Foreskin fibroblast (primary cell): ENCODE measurements around a stretch of chr15.

- RRBS = no CpG with 5 or more reads among the region's 3 CpGs
Observed at GRCh38 chr15:84534923-84535324, 65.9 kb upstream of the ZSCAN2 start.

GRCh38 chr15:84633720-84634385 is 20.2 kb downstream of the WDR73 start:
- RRBS = under 1% methylated on average over 31 of the region's 70 CpGs

- RRBS = no CpG with 5 or more reads among the region's 7 CpGs
Observed at GRCh38 chr15:84695397-84695895, 20.5 kb downstream of the SEC11A start.

DNA sequence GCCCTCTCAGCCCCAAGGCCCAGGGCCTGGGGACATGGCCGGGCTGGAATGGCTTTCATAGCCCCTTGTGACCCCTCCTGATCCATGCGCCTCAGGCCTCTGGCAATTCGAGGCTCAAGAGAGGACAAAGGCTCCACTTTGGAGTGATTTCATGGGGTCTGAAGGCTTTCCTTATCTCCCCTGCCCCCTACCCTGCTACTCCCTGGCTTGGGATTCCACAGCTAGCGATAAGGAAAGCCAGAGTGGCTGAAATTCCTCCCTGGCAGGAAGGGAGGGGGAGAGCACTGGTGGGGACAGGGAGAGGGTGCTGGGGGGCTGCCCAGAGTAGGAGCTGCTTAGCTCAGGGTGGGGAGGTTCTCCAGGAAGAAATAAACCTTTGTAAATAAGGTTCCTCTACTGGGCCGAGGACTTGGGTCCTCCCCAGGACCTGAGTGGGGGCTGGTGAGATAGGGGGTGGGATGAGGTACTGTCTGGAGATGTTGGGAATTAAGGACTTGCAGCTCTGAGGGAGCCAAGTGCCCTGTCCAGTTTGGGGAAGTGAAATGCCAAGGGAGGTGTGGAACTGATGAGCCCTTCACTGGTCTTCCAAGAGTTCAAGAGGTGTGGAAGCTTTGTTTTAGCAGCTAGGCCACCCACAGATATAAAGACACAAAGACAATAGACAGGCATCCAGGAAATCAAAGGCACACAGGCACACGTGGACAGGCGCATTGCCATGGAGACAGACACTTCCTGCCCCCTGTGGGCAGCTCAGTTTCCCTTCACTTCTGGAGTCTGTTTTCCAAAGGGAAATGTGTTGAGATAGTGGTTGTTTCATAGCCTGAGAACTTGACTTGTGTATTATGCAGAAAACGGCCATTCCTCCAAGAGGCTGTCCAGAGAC is 789 bp downstream of the ALPK3 start:
- RRBS = no CpG with 5 or more reads among the region's 8 CpGs

DNA sequence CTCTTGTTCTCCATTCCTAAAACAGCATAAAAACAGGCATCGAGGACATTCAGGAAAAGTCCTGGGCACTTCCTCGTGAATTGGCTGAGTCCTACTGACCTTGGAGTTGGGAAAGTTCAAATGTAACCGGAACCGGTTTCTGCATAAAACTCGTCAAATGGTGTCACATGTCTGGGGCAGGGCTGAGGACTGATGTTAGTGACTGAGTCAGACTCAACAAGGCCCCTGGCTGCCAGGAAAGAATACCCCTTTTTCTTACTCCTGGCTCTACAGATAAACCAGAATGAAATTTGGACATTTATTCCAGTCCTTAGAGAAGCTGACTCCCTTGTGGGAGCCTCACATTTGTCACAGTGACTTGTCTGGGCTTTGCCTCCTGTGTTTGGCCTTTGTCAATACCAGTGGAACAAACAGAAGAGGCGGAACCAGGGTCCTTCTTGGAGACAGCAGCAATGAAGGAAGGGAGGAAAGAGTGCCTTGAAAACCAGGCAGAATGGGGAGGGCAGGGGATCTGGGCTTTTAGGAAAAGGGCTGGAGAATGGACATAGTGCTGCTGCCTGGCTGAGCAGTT is 1.5 kb downstream of the ALPK3 start:
- RRBS = no CpG with 5 or more reads among the region's 6 CpGs

- RRBS = no CpG with 5 or more reads among the region's 7 CpGs
Observed at GRCh38 chr15:84885740-84886221, 1.3 kb downstream of the SLC28A1 start.

DNA sequence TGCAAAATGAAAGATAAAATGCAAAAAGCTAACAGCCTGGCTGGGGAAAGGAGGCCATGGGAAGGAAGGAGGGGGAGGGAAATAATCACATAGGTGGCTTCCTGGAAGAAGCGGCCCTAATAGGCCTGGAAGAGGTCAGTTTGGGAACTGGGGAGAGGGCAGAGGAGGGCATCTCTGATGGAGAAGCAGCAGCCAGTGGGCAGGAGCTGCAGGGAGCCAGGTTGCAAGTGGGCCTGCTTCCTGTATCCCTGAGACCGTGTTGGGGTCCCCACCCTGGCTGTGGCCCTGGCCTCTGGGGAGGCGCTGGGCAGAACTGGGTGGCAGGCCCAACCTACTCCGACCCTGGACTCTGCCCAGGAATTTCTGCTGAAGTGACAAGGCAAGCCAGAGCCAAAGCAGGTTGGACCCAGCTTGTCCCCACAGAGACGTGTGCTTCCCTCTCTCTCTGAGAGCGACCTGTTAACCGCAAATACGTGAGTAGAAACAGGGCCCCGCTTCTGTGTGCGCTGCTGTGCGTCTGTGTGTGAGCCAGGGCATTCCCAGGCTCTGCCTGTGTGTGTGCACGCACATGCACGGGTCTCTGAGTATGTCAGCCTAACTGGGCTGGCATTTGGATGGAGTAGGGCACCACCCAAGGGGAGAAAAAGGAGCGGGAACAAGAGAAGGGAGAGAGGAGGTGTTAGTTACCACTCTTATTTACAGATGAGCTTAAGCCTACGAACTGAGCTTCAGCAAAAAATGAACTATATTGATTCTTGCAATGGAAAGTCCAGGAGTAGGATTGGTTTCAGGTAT is 2.0 kb downstream of the SLC28A1 start:
- RRBS = no CpG with 5 or more reads among the region's 15 CpGs

DNA sequence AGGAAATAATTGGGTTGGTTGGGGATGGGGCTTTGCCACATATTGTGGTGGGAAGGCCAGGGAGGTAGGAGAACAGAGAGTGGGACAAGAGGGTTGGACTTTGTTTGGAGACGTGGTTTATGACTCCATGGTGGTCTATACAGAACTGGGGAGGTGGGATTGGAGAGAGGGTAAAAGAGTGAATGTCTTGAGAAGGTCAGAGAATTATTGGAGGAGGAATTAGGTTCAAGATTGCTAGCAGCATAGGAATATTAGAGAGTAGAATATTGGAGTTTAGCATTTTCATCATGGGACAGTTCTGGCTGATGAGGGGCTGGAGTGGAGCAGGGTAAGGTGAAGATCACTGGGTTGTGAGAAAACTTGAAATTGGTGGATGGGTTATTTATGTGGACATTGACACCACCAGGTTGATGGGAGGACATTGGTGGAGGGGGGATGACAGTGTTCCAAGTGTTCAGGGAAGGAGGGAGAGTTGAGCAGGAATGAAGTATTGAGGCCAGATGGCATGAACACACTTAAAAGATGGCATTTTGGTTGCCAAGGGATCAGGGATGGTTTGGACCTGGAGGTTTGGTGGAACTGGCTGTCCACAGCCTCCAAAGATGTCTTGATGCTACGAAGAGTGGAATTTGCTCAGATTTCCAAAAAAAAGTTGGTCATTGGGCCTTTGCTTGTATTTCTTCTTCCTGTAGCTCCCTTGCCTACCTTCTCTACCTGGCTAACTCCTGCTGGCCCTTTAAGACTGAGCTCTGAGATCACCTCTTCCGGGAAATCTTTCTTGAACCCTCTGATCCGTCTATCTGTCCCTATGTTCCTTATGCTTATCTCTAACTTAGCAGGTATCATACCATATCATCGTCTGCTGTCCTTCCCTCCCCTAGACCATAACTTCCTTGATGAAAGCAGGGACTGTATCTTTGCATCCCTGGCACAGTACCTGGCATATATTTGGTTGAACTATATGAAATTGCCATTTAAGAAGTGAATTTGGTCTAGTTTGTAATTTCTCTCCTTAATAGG is 42.0 kb downstream of the PDE8A start:
- RRBS = no CpG with 5 or more reads among the region's 5 CpGs

- RRBS = no CpG with 5 or more reads among the region's 2 CpGs
Observed at GRCh38 chr15:85025196-85025814, 43.6 kb downstream of the PDE8A start.

DNA sequence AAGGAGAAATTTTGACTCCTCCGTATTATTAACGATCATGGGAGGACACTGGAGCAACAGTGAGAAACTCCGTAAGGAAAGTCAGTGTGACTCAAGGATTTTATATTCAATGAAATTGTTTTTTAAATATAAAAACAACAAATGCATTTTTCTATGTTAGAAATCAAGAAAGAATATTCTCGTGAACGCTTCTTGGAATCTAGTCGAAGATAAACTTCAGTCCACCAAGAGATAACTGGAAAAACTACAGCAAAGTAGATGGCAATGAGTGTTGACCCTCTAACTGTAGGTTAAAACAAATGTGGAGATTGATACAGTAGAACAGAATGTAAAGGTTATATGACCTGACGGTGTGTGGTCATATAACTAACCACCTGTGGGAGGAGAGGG is 52.5 kb downstream of the PDE8A start:
- RRBS = no CpG with 5 or more reads among the region's 7 CpGs

DNA sequence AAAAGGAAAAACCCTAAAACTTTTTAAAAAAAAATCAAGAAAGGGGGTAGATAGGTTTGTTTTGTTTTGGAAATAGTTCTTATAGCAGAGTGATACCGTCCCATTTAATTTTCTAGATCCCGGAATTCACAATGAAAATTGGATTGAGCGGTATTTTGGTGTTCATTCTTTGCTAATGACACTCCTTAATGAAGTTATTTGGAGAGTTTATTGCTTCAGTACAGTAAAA is 1.1 kb downstream of the AKAP13 start:
- RRBS = no CpG with 5 or more reads among the region's 3 CpGs

DNA sequence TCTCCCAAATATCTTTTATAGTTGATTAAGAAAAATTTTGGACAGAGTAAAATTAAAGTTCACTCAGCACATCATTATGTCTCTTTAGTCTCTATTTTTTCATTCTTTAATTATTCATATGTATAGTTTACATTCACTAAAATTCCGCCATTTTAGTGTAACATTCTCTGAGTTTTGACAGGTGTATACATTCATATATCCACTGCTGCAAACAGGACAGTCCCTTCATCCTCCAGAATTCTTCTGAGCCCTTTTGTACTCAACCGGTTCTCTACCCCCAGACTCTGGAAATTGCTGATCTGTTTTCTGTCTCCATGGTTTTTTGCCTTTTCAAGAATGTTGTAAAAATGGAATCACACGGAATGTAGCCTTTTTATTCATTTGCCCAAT is 4.9 kb downstream of the AKAP13 start:
- RRBS = no CpG with 5 or more reads among the region's 3 CpGs

DNA sequence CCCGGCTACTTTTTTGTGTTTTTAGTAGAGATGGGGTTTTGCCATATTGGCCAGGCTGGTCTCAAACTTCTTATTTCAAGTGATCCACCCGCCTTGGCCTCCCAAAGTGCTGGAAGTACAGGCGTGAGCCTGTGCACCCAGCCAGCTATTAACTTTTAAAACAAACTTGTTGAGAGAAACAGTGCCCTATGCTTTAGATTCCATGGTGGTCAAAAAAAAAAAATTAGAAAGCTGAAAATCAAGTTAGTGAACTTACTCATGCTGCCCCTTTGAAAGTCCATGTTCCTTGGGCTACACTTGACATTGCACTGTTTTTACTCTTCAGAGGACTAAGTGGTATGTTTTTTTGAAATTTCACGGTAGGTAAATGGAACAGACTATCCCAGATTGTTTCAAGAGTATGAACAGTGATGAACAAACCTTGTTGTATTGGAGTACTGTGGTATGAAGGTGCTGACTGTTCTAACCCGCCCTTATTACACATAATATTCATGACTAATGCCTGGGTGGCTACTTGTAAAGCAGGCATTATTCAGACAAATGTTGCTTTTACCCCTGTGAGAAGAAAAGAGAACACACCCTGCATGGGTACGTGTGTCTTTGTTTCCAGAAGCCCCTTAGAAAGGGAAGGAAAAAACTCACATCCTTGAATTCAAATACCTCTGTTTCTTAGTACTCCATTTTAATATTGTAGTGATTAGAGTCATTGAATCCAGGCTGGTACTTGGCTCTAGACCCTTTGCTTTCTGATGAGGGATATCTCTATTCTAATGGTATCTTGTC is 206.7 kb downstream of the KLHL25 start:
- RRBS = no CpG with 5 or more reads among the region's 6 CpGs

DNA sequence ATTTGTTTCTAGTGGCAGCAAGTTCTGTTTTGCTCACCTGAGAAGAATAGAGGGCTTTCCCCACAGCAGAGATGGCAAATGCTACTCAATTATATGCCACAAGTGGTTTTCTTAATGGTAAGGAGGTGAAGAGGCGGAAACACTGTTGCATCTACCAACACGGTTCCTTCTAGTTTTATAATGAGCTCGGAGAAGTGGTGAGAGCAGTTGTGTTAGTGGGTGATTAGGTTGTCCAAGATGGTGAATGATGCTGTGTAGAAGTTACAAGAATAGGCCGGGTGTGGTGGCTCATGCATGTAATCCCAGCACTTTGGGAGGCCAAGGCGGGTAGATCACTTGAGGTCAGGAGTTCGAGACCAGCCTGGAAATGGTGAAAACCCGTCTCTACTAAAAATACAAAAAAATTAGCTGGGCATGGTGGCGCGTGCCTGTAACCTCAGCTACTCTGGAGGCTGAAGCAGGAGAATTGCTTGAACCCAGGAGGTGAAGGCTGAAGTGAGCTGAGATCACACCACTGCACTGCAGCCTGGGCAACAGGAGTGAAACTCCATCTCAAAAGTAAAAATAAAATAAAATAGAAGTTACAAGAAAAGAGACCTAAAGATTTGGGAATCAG is 147.8 kb downstream of the KLHL25 start:
- RRBS = no CpG with 5 or more reads among the region's 9 CpGs

DNA sequence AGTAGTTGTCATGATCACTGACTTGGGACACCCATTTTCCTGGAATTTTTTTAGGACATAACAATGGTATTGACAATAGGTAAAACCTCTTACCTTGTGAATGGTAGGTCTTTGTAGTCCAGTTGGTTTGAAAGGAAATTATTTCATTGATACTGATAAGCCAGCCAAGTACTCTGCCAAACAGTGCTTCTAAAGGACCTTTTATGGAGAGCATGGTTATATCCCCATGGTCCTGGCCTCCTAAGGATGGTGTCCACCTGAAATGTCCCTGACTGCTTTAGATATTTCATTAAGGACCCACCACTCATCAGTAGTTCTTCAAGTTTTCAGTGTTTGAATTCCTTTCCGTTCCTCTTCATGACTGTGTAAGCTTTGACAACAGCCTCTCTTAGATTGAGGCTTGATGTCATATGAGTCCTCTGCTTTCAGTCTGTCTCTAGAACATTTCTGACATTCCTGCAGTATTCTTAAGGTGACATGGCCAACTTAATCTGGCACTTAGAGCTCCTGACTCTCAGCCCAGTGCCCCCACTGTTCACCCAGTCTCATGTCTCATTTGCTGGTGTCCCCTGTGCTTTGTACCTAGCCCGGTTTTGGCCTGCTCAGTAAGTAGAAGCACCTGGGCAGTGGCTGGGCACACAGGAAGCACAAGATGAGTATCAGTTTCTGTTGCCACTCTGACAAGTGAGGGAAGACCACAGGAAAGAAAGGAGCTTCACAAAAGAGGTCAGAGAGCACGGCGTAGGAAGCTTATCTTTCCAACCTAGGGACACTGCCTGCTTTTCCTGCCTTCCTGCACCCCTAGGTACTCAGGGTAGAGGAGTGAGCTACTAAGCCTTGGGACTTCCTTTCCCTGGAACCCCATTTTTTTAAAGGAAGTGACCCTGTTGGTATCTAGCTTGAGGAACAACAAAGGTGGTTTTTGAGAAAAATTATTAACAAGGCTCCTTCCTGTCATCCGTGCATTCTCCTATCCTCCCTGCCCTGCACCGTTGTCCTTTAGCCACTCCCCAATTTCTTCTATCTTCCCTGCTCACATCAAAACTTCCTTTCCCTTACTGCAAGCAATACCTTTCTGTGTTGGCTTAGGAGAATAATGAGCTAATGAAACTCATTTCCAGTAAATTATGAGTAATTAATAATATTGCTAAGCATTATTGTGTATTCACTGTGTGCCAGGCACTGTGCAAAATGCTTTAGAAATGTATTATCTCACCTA is 103.2 kb downstream of the KLHL25 start:
- RRBS = no CpG with 5 or more reads among the region's 6 CpGs

GRCh38 chr15:85745219-85745958 is 49.3 kb downstream of the KLHL25 start:
- RRBS = 83% methylated on average over 1 of the region's 15 CpGs

GRCh38 chr15:85751271-85752393 is 43.1 kb downstream of the KLHL25 start:
- RRBS = no CpG with 5 or more reads among the region's 29 CpGs

GRCh38 chr15:87463942-87464266 is 792.6 kb downstream of the NTRK3 start:
- RRBS = no CpG with 5 or more reads among the region's 7 CpGs

DNA sequence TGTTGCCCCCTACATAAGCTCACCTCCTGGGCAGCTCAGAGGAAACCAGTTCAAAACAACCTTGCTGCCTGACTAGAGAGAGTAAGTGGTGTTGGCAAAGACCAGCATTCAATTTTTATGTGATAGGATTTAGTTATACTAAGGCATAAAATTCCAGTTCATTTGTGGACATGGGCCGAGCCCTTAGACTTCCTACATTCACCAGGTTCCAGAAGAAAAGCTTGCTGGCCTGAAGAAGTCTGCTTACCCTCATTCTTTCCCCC is 305.3 kb downstream of the NTRK3 start:
- RRBS = no CpG with 5 or more reads among the region's 1 CpG